Retinal pigment epithelial cell (primary cell): Measurements from ENCODE around the gene EMP2.

DNA sequence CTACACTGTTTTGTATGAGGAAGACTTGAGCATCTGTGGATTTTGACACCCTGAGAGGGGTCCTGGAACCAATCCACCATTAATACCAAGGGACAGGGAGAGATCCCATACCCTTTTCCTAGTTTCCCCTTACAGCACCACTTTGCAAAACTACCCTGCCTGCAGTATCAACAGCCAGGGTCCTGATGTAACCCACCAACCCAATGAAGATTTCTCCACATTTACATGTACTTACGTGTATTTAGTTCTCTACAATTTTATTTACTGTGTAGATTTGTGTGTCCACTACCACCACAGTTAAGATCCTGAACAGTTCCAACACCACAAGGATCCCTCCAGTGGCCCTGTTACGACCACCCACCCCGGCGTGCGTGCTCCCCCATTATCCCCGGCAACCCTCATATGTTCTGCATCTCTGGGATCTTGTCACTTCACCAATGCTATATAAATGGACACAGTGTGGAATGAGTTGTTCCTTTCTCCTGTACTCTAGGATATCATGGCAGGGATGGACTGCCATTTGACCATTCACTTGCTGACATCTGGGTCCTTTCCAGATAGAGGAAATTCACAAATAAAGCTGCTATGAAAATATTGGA, 24.7 kb downstream of the USP7 start:
- RRBS, result no CpG with 5 or more reads among the region's 6 CpGs

- RRBS, result no CpG with 5 or more reads among the region's 8 CpGs
These were observed 17.2 kb downstream of the USP7 start for GRCh38 chr16:8946408-8946908.

- RRBS, result no CpG with 5 or more reads among the region's 15 CpGs
These were observed 32.2 kb downstream of the HAPSTR1 start for GRCh38 chr16:9123302-9124485.

DNA sequence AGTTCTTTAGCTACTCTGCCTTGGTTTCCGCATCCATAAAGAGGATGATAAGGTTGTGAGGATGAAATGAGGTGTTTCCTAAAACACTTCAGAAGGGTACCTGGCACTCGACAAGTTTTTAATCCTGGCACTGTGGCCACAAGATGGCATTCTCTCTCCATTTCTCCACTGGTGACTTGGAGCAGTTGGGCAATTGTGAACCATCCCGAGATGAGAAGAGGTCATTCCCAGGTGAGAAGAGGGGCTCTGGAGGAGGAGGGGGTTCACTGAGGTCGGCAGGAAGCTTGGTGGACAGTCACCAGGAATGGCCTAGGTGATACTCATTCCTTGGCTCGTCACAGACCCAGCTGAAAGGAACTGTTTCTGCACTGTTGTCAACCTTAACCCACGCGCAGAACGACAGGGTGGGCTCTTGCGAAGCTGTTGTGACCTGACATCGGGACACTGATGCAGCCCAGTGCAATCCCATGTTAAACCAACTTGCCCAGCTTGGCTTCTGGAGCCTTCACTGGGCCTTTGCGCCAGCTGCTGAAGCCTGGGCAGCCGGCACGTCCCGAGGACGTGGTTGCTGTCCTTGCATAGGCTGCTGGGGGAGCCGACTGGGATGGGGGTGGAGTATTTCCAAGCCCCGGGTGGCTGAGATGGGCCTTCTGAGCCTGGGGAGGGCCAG, 34.0 kb downstream of the HAPSTR1 start:
- RRBS, result 93% methylated on average over 6 of the region's 17 CpGs

DNA sequence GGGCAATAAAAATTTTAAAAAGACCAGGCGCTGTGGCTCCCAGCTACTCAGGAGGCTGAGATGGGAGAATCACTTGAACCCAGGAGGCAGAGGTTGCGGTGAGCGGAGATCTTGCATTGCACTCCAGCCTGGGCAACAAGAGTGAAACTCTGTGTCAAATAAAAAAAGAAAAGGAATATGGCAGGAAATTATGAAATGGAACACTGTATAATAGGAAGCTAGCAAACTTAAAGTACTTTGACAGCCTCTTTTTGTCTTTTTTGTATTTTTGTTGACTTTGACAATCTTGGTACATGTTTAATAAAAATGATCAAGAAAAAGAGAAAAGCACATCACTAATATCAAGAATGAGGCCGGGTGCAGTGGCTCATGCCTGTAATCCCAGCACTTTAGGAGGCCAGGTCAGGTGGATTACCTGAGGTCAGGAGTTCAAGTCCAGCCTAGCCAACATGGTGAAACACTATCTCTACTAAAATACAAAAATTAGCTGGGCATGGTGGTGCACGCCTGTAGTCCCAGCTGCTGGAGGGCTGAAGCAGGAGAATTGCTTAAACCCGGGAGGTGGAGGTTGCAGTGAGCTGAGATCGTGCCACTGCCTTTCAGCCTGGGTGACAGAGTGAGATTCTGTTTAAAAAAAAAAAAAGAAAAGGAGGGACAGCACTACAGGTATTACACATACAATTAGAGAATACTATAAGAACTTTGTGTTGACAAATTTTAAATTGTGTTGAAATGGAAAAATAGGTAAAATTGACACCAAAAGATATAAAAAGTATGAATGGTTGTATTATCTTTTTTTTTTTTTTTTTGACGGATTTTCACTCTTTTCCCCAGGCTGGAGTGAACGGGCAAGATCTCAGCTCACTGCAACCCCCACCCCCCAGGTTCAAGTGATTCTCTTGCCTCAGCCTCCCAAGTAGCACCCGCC, 5.7 kb downstream of the ATF7IP2 start:
- RRBS, result no CpG with 5 or more reads among the region's 10 CpGs

DNA sequence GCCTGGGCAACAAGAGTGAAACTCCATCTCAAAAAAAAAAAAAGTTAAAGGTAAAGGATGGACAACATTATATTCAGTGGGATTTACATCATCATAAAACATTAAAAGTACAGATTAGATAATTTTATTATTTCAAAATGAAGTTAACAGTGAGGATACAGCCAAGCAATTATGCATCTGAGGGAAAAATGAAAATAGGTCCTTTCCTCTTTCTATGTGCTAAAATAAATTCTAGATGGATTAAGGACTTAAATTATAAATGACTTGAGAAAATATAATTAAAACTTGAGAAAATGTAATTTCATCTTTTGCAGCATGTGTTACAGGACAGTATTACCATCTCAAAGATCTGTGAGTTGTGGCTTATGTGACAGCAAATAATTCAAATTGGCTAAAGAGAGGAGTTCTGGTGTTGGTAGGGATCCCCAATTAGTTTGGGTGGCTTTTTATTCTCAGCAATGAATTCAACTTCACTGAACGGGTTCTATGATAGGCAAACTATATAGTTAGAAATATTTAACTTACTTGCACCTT, 40.1 kb downstream of the ATF7IP2 start:
- RRBS, result no CpG with 5 or more reads among the region's 1 CpG

- RRBS, result no CpG with 5 or more reads among the region's 7 CpGs
These were observed 71.6 kb downstream of the ATF7IP2 start for GRCh38 chr16:10457220-10458149.

DNA sequence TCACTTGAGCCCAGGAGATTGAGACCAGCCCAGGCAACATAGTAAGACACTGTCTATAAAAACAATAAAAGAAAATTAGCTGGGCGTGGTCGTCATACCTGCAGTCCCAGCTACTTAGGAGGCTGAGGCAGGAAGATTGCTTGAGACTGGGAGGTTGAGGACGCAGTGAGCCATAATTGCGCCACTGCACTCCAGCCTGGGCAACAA, 32.7 kb downstream of the EMP2 start:
- RRBS, result no CpG with 5 or more reads among the region's 4 CpGs

DNA sequence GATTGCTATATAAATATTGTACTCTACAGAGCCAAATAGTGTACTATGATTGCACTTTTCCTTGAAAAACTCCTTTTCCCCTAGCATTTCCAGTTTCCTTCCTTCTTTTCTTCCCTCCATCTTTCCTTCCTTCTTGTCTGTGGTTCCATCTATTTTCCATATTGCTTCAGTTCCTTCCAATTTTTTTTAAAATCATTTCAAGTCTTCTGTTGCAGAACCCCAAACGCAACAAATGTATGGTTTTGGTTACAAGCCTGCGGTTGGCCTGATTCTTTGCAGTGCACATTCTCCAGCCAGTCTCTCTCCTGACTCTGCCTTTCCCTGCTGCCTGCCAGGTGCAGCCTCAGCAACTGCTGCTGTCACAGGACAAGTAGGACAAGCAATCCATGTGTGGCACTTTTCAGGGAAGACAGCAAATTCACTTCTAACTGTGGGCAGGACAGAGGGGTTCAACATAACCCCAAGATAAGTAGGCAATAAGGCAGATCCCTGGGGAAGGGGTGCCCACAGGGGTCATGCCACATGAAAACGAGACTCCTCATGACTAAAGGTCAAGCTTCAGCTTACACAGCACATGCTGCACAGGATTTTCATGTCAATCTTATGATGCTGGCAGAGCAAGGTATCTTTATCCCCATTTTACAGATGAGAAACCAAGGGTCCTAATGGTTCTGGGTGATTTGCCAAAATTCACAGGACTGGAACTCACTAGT, 24.1 kb downstream of the EMP2 start:
- RRBS, result no CpG with 5 or more reads among the region's 3 CpGs

DNA sequence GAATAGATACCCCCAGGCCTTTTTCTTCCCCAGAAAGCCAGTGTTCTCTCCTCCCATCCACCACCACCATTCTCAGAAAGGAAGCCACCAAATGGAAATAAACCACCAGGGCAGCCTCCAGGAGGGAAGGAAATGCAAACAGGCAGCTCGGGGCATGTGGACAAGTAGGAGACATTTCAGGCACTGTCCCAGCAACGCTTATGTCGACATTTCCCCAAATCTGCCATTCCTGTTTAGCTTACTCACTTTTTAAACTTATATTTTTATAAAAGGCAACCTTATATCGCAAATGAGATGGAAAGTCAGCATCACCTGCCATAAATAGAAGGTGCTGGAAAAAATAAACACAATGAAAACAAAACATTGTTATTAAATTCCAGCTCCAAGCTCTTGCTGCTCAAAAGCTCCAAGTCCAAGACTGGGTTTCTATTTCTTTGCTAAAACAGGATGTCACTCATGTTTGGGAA, 15.7 kb downstream of the EMP2 start:
- RRBS, result no CpG with 5 or more reads among the region's 4 CpGs

- RRBS, result 1% methylated on average over 37 of the region's 55 CpGs
These were observed at the start of gene EMP2 for GRCh38 chr16:10580441-10581200. Gene EMP2, minus strand, starts transcription at chr16:10580598.

DNA sequence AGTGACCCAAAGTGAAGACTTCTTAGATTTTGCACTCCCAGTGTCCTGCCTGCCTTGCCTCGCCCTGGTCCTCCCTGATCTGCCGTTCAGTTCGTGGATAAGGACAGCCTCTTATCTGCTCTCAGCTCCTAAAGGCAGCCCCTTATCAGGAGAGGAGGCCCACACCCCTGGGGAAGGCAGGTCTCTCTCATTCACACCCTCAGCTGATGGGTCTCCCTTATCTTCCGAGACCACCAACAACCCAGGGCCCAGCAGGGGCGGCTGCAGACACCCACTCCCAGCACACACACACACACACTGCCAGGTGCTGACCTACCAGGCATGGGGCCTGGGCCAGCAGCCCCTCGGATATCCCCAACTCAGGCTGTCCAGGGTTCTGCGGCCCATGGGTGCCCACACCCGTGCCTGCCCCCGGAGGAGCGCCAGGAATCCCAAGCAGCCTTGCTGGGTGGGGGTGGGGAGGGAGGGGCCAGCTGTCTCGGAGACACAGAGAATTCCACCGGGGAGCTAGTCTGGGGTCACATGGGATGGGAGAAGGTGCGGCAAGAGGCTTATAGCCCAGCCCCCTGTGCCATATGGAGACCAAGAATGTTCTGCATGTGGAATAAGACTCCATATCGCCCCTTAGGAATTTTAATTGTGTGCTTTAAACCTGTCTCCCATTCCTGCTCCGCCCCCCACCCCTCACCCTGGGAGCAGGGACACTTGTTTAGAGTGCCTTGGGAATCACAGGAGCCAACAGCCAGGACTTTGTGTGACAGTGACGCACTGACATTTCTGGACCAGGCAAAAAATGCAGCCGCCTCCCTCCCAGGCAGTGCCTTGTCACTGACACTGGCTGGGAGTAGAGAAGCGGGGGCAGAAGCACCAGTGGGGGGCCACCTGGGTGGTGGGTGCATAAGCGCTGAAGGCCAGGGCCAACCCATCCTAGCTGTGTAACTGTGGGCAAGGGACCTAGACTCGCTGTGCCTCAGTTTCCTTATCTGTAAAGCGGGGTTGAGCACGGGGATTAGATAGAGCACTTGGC, 41.9 kb upstream of the EMP2 start:
- RRBS, result 5% methylated on average over 4 of the region's 22 CpGs

DNA sequence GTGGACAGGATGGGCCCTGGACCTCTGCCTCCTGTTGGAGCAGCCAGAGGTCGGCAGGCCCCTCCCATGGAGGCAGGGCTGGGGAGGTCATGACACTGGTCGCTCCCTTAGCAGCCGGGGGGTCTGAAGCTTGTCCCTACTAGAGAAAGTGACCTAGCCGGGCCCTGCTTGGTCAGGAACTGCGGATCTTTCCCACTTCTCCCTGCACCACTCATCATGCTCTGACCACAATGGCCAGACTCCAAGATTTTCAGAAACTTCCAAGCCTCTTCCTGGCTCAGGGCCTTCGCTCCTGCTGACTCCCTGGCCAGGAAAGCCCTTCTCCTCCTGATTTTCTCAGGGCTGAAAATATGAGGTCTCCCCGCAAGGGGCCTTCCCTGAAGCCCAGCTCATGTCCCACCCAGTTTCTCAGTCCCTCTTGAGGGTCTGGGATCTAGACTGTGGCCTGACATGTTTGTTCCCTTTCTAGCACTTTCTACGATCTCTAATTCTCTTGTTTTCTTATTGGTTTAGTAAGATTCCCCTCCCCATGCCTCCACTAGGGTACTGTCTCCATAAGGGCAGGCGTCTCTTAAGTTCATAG, 9.5 kb upstream of the TVP23A start:
- RRBS, result 29% methylated on average over 1 of the region's 9 CpGs

DNA sequence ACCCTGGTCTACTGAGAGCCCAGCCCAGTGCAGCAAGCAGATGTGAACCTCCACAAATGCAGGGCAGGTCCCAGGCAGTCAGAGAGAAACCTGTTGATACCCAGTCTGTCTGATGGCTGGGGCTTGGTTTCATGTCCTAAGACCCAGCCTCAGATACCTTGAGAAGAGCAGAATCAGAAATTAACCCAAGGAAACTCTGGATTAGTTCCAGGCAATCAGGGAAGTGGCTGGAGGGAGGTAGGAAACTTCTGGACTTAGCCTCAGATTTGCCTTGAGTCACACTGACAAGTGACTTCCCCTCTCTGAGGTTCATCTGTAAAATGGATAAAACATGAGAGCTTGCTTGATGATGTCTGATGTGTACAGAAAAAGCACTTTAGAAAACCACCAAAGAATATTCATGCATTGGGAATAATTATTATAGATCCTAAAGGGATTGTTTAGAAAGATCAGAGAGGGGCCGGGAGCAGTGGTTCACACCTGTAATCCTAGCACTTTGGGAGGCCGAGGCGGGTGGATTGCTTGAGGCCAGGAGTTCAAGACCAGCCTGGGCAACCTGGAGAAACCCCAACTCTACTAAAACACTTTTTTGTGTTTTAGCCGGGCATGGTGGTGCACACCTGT, 3.6 kb downstream of the CIITA start:
- RRBS, result no CpG with 5 or more reads among the region's 4 CpGs

DNA sequence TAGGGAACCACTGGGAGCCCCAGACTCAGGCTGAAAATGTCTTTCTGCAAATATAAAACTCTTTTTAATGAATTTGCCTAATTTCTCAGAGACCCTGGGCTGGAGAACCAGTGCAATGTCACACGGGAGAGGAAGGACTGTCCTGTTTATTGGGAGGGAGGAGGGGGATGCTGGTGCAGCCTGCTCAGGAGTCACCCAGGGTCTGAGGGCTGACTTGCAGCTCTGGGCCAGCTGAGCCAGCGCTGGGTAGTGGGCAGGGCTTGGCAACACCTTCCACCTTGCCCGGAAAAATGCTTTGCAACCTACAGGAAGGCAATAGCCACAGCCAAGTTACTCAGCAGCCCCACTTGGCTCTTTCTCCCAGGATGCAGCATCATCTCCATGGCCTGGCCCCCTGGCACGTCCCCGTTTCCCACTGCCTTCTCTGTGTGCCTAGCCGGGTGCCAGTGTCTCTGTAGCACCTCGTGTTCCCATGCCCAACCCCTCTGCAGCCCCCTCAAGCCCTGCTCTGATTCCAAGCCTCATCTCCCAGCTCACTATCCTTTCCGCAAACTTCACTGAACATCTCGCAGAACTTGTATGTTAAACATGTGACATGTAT, 12.5 kb downstream of the DEXI start:
- RRBS, result no CpG with 5 or more reads among the region's 9 CpGs

DNA sequence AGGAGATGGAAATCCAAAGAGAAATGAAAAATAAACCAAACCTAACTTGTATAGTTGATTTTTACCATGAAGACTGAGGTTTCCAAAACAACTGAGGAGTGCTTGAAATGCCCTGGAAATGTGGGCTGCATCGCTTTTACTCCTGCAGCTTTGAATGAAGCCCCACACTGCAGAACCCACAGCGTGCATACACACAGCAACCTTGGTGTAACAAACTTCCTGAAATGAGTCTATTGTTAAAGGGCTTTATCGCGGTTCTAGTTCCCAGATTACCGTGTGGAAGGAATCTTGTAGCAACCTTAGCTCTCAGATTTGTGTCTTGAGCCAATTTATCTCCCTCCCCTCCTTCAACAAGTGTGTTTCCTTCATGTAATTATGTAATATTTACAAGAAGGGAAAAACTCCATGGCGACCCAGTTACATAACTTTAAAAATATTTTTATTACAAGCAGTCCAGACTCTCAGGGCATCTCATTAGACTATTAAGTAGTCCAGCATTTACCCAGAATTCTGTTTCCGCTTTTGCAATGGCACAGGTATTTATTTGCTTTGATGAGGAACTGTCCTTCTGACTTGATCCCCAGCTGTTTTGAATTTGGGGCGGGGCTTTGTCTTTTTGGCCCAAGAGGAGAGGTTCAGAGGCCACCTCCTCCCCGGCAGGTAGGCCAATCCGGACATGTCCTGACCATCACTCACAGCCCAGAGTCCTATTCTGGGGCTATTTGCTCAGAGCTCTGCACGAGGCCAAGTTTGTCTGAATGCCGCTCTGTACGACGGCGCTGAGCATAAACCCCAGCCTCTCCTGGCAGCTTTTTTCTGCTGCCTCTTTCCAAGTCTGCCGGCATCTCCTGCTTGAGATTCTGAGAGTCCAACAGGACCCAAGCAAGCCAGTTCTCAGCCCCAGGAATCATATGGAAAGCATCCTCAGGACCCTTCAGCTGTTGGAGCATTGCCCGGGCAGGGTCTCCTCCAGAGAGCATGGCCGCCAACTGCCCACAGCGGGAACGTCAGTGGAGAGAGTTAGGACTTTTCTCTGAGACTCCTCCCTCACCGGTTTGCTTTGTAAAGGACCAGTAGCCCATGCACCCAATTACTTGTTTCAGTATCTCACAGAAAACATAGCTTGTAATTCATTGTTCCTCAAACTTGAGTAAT, 35.6 kb downstream of the CLEC16A start:
- RRBS, result 77% methylated on average over 4 of the region's 21 CpGs

DNA sequence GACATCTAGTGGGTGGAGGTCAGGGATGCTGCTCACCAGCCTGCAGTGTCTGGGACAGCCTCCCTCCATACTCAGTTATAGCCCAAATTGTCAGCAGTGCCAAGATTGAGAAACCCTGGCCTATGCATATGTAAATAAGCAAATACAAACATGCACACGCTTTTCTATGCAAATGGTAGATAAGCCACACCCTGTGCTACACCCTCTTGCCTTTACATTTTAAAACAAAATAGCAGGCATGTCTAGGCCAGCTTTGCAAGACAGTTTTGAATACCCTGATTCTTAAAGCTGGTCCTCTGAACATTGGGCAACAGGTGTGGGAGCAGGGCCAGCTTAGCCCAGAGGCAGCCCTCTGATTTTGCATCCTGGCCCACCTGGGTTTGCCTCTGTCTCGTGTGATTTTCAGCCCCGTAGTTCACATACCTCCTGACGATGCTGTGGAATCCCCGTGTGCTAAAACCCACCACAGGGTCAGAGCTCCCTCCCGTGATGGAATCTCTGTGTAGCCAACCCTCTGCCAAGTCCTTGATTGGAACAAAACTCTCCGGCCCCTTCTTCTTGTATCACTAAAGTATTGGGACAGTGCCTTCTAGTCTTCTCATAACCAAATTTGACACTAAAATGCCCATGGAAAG, 37.7 kb downstream of the CLEC16A start:
- RRBS, result no CpG with 5 or more reads among the region's 7 CpGs

GRCh38 chr16:11135311-11136176, 120.5 kb downstream of the SOCS1 start:
- RRBS, result no CpG with 5 or more reads among the region's 17 CpGs

DNA sequence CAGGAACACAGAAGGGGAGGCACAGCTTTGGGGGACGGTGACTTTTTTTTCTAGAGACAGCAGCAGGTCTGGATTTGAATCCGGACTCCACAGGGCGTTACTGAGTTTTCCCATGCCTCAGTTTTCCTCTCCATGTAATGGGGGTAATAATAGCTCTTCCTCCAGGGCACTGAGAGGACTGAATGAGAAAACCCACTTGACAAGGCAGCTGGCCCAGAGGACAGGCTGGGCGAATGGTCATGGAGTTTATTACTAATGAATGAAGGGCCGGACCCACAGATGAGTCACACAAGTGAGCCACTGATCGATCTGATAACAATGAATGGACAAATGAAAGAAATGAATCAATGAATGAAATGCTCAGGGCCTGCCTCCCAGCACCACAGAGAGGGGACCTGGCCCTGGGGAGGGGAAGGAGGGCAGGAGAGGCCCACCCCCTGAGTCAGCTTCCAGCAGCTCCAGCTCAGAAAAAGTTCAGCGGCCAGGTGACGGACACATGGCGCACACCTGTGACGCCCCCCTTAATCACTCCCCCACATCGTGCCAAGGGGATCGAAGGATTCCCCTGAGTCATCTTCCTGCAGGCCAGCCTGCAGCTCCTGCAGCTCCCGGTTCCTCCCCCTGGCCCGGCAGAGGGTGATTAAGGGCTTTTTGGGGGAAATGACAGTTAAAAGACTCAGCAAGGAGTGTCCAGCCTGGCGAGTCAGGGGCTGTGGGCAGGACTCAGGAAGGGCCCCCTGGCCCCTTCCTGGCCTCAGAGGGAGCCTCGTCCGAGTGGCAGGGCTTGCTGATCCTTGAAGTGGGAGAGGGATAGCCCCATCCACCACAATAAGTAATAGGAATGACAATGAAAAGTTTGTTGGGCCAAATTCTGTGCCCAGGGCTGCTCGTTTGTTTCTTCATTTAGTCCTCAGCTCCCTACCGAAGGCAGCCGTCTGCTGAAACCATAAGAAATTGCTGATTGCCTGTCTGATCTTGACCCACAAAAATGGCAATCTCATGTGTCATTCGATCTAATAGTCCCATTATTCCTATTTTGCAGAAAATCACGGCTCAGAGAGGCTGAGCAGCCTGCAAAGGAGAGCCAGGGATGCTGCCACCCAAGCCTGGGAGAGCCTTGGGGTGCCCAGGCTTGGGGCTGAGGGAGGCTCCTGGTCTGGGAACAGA, 54.1 kb downstream of the SOCS1 start:
- RRBS, result no CpG with 5 or more reads among the region's 22 CpGs

DNA sequence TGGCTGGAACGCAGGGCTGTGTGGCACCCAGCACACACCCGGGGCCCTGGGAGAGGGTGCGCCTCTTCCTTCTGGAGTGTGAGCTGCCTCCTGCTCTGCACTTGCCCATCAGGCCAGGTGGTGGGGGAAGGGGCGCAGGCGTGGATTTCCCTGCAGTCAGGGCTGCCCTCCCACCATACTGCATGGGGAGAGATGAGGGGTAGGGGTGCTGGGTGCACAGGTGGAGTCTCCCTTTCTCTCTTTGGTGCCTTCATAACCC, 42.5 kb downstream of the SOCS1 start:
- RRBS, result no CpG with 5 or more reads among the region's 5 CpGs